ENCODE data around the genes SYTL2 and CHORDC1.

DNA sequence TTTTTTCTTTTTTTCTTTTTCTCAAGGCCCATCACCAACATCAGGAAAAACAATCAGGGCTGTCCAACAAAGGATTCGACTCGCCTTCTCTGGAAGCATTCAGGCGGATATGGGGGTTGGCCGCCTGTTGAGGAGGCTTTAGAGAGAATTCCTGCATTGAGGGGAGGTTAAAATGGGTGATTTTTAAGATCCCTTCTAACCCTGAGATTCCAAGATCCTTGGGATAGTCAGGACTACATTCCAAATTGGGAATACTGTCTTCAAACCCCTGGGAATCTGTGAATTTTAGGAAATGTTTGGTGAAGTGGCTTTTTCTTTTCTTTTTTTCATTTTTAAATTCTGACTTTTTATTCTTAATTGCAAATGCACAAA is 33.5 kb upstream of the CCDC89 start:
- PRO-cap, result no peak
- RAMPAGE, long total RNA, 3 experiments, result no peak in any of the 3 experiments

GRCh38 chr11:85810786-85811693 is at the start of gene SYTL2:
TSS of gene SYTL2 (minus strand) at chr11:85811141.
- PRO-cap, result unidirectional peak, minus-strand start at chr11:85811141
- RAMPAGE, long total RNA, 3 experiments, result start-site peak on the minus strand in 1 of 3 experiments, at chr11:85811142-85811187 at its widest, 8 reads per replicate

- PRO-cap, result no peak
- RAMPAGE, long total RNA, 3 experiments, result no peak in any of the 3 experiments
Measured at GRCh38 chr11:85827526-85828385, 16.8 kb upstream of the SYTL2 start.

DNA sequence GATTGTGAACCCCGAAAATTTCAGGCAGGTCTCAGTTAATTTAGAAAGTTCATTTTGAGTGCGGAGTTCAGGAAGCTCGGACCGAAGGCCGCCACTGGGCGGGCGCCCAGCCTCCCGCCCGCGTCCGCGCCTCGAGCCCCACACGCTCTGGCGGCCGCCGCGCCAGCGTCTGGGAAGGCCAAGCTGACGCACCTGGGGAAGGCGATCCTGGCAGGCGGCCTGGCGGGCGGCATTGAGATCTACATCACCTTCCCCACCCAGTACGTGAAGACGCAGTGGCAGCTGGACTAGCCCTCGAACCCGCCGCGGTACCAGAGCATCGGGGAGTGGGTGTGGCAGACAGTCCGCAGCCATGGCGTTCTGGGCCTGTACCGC is 79.4 kb downstream of the CCDC83 start:
- PRO-cap, result no peak
- RAMPAGE, long total RNA, 3 experiments, result no peak in any of the 3 experiments

DNA sequence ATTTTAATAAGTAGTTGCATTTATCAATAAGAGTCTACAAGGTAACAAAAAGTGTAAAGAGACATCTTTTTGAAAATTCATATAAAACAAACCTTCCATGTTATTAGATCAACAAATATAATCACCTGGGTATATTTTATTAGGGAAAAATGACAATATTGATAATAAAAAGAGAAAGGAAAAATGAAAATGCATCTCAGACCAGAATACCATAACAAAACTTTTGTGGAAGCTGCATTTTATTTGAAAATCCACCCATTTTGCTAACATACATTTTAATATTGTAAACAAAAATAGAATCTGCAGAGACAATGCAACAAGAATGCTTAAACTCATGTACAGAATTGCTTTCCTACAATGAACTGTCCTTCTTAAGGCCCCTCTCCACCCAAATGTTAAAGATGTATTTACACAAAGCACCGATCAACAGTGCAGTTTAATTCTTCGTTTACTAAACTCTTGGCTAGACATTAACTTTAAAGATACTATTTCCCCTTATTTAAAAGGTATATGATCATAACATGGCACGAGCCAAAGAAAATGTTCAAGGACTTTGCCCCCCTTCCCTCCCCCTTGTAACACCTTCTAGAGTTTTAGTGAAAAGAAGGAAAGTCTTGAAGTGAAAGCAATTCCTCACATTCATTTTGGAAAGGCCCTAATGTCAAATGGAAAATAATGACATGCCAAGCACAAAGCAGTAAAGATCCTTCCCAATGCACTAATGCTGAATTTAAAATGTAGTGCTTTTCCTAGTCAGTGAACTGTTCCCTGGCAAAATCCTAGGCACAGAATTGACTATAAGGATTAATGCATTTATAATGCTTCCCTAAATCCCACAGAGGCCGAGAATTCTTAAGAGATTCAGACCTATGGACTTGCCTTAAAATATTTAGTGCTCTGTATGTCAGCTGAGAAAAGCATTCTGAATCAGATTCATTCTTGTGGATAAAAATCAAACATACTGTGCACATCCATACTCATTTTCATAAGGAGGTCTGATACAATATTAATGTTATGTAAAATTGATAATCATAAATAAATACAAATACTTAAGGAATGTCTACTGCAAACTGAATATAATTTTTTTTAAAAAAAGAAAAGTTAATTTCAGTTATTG is 102.6 kb downstream of the CCDC83 start:
- PRO-cap, result no peak
- RAMPAGE, long total RNA, 3 experiments, result no peak in any of the 3 experiments

GRCh38 chr11:85963204-85963975 is 105.5 kb downstream of the PICALM start:
- PRO-cap, result no peak
- RAMPAGE, long total RNA, 3 experiments, result no peak in any of the 3 experiments

GRCh38 chr11:85979984-85980600 is 88.8 kb downstream of the PICALM start:
- PRO-cap, result no peak
- RAMPAGE, long total RNA, 3 experiments, result no peak in any of the 3 experiments

DNA sequence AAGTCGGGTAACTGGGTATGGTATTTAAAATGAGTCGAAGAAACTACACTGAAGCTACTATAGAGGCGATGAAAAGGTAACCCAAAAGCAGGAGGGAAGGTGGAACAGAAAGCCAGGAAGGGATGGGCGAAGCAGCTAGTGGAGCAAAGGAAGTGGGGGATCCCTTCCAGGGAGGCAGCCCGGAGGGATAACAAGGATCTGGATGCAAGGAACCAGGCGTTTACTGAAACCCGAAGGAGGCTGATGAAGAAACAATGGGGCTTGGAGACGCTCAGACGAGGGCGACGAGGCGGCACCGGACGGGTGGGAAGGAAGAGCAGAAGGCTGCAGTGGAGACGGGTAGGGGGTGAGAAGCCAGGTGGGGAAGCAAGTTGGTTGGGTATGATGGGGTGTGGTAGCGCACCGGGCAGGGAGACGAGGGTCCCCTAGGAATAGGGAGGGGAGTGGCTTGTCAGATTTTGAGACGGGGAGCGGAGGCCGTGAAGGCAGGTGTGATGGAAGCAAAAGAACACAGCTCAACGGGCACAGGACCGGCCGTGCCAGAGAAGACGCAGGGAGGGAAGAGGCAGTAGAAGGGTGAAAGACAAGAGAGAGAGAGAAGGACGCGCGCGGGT is 784 bp downstream of the PICALM start:
- PRO-cap, result bidirectional peak, plus-strand start at position 461 of the sequence, minus-strand start at position 383 of the sequence
- RAMPAGE, long total RNA, 3 experiments, result no peak in any of the 3 experiments

- PRO-cap, result no peak
- RAMPAGE, long total RNA, 3 experiments, result no peak in any of the 3 experiments
Measured at GRCh38 chr11:86181321-86181801, 63.2 kb upstream of the EED start.

GRCh38 chr11:86193321-86193977 is 51.1 kb upstream of the EED start:
- PRO-cap, result no peak
- RAMPAGE, long total RNA, 3 experiments, result no peak in any of the 3 experiments

- PRO-cap, result no peak
- RAMPAGE, long total RNA, 3 experiments, result no peak in any of the 3 experiments
Measured at GRCh38 chr11:86473820-86474672, 99.4 kb downstream of the CCDC81 start.

- PRO-cap, result no peak
- RAMPAGE, long total RNA, 3 experiments, result no peak in any of the 3 experiments
Measured at GRCh38 chr11:86523884-86524377, 149.2 kb downstream of the CCDC81 start.

GRCh38 chr11:86802389-86803197 is 2.3 kb downstream of the PRSS23 start:
- PRO-cap, result no peak
- RAMPAGE, long total RNA, 3 experiments, result no peak in any of the 3 experiments

GRCh38 chr11:88316128-88316608 is 21.4 kb downstream of the CTSC start:
- PRO-cap, result no peak
- RAMPAGE, long total RNA, 3 experiments, result no peak in any of the 3 experiments

- PRO-cap, result no peak
- RAMPAGE, long total RNA, 3 experiments, result no peak in any of the 3 experiments
Measured at GRCh38 chr11:88445827-88446230, 108.3 kb upstream of the CTSC start.

DNA sequence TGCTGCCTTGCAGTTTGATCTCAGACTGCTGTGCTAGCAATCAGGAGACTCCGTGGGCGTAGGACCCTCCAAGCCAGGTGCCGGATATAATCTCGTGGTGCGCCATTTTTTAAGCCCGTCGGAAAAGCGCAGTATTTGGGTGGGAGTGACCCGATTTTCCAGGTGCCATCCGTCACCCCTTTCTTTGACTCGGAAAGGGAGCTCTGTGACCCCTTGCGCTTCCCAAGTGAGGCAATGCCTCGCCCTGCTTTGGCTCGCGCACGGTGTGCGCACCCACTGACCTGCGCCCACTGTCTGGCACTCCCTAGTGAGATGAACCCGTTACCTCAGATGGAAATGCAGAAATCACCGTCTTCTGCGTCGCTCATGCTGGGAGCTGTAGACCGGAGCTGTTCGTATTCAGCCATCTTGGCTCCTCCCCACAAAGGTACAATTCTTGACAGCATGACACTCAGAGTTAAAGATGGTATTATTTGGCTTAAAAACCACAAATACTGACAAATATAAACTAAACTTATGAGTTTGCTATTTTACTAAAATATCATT is 9.6 kb downstream of the UBTFL1 start:
- PRO-cap, result no peak
- RAMPAGE, long total RNA, 3 experiments, result no peak in any of the 3 experiments

DNA sequence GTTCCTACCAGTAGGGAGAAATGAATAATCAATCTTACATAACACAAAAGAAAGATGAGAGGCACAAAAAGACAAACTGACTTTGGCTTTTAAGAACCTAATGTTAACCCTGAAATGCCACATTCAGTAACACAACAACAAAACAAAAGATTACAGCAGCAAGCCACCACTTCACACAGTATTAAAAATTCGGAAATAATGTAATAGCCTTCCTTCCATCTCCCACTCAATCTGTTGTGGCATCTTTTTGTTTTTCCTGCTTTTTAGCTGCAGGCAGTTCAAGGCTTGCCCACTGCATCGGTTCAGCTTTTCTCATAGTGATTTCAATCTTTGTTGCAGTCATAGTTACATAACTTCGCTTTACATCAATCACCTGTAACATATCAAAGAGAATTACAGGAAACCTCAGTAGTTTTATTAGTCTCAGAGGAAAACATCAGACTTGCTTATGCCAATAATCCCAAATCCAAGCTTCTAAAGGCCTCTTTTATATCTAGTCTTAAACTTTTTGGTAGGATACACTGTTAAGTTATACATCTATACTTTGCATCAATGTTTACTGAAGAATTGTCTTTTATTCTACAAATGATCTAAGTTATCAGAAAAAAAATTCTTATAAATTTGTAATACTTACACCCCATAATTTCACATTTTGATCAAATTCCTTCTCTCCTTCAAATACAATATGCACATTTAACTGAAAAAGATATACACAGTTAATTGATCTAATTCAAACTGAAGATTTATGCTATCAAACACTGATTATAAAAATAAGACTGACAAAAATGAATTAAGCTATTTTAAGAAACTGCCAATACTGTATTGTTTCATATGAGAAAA is 20.4 kb downstream of the CHORDC1 start:
- PRO-cap, result no peak
- RAMPAGE, long total RNA, 3 experiments, result no peak in any of the 3 experiments

DNA sequence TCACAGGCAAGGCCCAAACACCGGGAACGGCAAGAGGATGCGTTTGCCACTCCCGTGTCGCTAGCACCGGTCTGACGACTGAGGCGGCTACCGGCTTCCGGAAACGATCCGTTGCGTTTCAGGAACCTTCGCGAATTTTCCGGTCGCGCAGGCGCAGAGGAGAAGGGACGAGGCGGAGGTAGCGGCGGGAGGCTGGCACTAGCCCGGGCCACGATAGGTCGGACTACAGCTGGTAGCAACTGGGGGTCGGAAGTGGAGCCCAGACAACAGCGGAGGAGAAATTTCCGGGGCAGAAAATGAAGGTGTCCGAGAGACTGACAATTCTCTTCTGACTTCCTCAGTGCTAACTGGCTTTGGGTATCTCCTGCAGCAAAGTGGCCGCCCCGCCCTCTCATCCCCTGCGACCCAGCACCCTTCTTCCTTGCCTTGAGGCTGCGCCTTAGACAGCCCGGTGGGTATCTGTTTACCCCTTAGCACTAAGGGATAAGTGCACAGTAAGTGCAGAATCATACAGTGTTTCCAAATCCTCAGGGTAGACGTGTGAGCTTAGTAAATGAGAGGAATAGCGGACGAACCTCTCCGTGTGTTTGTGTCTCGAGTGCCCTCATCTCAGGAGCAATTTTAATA is at the start of gene CHORDC1:
TSS of gene CHORDC1 (minus strand) at position 80 of the 627 bp plus-strand sequence.
- PRO-cap, result bidirectional peak, plus-strand start at position 156 of the sequence, minus-strand start at position 80 of the sequence
- RAMPAGE, long total RNA, 3 experiments, result start-site peak on the minus strand in 3 of 3 experiments, centred at positions 84 to 96 of the sequence, 258 to 1,039 reads per replicate

- PRO-cap, result no peak
- RAMPAGE, long total RNA, 3 experiments, result no peak in any of the 3 experiments
Measured at GRCh38 chr11:90239879-90240784, 17.3 kb upstream of the CHORDC1 start.

GRCh38 chr11:93420773-93421247 is 90.3 kb downstream of the DEUP1 start:
- PRO-cap, result no peak
- RAMPAGE, long total RNA, 3 experiments, result no peak in any of the 3 experiments